Hair follicular keratinocyte (primary cell): ENCODE measurements around a stretch of chr12.

- RAMPAGE, long total RNA: no peak
These were observed 2.5 kb downstream of the CDKN1B start for GRCh38 chr12:12719423-12720376.

- RAMPAGE, long total RNA: no peak
These were observed 25.2 kb downstream of the DDX47 start for GRCh38 chr12:12838457-12838708.

- RAMPAGE, long total RNA: no peak
These were observed 26.8 kb downstream of the DDX47 start for GRCh38 chr12:12839741-12840492.

- RAMPAGE, long total RNA: no peak
These were observed 9.8 kb upstream of the GPRC5A start for GRCh38 chr12:12881351-12882073.

DNA sequence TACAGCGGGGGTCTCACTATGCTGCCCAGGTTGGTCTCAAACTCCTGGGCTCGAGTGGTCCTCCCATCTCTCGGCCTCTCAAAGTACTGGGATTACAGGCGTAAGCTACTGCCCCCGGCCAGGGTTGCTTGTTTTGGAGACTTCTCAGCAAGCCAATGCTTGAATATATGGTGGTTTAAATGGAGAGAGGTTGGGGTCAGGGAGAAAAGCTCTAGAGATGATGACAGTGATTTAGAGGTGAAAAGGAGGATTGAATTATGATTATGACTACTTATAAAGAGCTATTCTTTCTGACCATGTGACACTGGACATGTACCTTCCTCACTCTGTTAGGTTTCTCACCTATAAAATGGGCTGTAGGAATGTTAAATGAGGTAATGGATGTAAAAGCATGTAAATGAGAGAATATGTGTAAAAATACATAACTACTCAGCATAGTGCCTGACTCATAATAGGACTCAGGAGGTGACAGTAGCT, 7.9 kb downstream of the GPRC5A start:
- RAMPAGE, long total RNA: no peak

DNA sequence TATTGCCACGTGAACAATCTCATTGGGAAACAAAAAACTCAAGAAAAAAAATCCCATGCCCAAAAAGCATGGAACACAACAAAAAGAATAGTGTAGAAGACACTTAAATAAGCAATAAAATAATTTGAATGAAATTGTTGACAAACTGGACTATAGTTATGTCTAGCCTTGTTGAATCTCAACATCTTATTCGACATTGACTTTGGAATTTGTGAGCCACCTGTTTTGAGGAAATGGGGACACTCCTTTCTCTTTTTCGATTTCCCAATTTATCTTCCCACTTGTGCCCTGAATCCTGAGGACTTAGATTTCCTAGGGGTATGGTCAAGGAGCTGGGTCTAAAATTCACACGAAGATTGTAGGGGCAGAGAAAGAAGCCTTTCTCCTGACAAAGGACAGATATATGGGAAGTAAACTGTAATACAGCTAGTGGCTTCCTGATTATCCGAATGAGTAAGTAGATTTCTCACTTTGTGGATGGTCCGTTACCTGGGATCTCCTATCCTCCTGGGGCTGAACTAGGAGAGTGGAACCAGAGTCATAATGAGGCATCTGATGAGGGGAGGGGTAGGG, 14.1 kb downstream of the GPRC5A start:
- RAMPAGE, long total RNA: no peak

DNA sequence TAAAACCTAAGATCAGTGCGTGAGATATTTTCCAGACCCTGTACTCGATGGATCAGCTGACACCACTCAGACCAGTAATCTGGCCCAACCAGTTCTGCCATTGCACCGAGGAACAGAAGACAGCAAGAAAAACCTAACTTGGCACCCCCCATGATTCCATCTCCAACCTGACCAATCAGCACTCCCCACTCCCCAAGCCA, 9.4 kb downstream of the HEBP1 start:
- RAMPAGE, long total RNA: no peak

GRCh38 chr12:13195773-13196307, 686 bp upstream of the EMP1 start:
- RAMPAGE, long total RNA: no peak

DNA sequence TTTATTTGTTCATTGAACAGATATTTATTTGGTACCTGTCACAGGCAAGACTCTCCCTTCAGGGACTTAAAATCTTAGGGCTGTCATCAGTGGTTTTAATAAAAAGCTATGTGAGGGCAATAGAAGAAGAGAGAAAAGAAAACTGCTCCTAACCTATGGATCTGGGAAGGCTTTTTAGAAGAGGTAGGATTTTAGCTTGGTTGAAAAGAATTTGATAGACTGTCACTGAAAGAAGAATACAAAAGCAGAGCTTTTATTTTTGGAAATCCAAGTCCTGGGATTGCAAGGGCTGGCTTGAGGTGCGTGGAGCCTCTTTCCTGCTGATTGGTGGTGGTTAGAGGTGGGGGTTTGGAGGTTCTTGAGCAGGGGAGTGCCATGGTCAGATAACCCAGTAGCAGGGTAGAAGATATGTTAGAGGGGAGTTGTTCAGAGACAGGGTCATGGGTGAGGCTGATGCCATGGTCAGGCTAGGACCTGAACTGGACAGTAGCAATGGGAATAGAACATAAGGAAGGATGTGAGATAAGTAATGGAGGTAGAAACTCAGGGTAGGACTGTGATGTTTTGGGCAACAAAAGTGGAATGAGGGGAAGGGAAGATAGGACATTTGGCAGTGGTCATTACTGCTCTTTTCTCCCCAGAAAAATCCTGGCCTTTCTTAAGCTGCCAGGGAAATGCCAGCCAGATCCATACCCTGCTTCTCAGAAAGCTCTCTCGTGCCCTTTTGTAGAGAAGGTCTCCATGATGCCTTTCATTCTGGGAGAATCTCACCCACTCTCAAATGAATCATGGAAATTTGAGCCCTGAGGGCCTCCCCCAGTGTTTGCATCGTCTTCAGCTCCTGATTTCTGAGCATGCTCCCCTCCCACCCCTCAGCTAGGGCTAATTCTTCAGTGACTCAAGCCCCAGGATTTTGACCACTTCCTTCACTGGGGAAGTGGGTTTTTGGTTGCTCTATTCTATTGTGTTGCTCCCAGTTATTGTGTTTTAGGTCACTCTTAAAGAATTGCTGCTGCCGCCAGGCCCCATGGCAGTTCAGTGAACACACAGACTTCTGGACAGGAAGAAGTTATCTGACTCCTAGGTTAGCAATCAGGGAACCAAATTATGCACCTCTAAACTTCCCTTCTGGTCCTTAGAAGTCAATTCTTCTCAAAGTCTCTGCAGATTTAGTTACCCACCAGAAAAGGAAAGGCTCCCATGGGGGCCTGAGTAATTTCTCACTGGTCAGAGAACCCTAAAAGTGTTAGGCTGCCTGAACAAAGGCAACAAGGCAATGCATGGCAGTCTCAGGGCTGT, 9.5 kb downstream of the EMP1 start:
- RAMPAGE, long total RNA: no peak

DNA sequence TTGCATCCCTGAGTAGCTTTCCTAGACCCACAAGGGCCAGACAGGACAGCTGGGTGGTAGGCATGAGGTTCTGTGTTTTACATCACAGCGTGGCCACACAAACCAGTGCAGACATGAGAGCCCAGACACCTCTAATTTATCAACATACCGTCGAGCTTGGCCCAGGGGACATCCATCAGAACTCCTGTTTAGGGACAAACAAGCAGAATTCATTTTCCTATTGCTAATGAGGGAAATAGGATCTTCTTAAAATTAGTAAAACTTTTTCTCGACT, 17.6 kb downstream of the EMP1 start:
- RAMPAGE, long total RNA: no peak

DNA sequence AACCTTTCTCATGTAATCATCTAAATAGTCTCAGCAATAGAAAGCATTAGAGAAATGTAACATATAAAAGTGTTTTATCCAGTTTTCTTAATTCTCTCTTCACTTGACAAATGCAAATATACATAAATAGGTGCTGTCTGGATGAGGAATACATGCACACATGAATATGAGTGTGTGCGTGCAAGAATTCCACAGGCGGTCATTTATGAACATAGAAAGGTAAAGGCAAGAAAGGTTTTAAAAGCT, 237.2 kb downstream of the GRIN2B start:
- RAMPAGE, long total RNA: no peak

DNA sequence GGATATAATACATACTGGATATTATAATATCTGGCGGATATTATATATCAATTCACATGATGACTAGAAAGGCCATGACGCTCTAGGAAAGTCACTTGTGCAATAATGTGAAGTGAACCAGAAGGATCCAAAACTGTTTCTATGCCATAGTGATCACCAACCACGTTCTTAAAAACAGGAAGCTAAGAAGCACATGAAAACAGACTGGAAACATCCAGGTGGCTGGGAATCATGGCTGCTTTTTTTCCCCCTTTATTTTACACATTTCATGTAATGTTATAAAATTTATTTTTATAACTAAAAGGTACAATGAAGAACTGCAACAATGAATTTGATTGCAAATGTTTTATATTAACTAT, 1.4 kb downstream of the GUCY2C start:
- RAMPAGE, long total RNA: no peak

- RAMPAGE, long total RNA: no peak
These were observed 8.1 kb upstream of the MGP start for GRCh38 chr12:14893528-14894315.

GRCh38 chr12:15158097-15158767, 63.0 kb downstream of the RERG start:
- RAMPAGE, long total RNA: no peak

GRCh38 chr12:15193624-15194407, 27.4 kb downstream of the RERG start:
- RAMPAGE, long total RNA: no peak

GRCh38 chr12:15223617-15224123, 2.5 kb upstream of the RERG start:
- RAMPAGE, long total RNA: no peak

DNA sequence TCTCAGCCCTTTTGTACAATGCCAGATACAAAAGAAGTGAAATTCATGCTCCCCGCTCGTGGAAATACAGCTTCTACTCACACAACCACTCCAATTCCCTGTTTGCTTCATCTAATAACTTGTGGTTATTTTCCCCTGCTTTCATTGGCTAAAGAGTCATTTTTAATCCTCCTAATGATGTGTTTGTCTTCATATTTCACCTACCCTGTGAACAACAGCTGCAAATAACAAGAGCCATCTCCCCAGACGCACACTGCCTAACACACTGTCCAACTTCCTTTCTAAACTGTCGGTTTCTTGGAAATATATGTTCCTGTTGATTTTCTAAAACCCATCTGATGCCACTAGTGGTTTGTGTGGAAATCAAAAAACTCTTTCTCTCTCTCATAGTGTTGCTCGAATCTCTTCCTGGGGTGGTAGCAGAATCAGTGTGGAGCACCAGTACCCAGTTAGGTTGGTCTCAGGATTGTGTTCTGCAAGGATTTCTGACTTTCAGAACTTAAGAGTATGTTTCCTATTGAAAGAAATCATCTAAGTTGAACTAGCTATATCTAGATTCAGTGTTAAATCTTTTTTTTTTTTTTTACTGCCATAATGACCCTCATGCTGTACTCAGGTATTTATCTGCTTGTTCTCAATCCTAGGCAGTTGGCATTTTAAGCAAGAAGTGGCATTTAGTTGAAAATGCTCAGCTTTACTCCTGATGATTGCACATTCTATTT, 226.9 kb downstream of the EPS8 start:
- RAMPAGE, long total RNA: no peak

DNA sequence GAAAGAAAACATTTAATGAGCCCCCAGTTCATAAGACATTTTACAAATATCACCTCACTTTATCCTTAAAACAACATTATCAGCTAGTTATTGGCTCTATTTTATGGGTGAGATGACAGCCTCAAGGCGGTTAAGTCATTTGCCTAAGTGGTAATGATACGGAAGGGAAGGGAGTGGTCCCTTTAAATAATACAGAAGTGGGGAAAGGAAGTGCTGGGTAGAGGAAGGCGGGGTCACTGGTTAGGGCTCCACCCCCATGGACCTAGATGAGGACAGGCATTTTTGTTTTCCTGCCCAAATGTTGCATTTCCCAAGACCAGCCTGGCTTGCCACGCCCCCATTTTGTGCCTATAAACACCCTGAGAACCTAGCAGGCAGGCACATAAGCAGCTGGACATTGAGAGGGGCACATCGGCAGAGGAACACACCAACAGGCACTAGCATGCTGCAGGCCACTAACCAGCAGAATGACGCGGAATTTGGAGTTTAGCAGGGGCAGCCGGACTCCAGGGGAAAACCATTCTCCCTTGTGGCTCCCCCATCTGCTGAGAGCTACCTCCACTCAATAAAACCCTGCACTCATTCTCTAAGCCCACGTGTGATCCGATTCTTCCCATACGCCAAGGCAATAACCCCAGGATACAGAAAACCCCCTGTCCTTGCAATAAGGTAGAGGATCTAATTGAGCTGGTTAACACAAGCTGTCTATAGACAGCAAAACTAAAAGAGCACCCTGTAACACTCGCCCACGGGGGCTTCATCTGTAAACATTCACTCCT, 100.8 kb downstream of the EPS8 start:
- RAMPAGE, long total RNA: no peak

- RAMPAGE, long total RNA: no peak
These were observed 8.6 kb downstream of the EPS8 start for GRCh38 chr12:15780603-15780921.

DNA sequence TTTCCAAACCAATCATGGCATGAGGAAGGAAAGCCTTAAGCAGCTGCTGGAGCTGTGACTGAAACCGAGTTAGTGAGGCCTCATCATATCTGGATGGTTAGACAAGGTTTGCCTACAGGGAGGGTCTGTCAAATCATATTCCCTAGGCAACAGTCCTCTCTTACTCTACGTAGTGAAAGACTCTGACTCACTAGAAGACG, 29.9 kb upstream of the STRAP start:
- RAMPAGE, long total RNA: no peak